Pulmonary artery (tissue), 1 donor: Measurements from ENCODE around the genes METTL2A, CD79B and SCN4A.

GRCh38 chr17:62004304-62004646 is 60.8 kb downstream of the MED13 start:
- PRO-cap = no peak

GRCh38 chr17:62029754-62030231 is 35.3 kb downstream of the MED13 start:
- PRO-cap = no peak

GRCh38 chr17:62091632-62092405 is 26.7 kb upstream of the MED13 start:
- PRO-cap = no peak

GRCh38 chr17:62423597-62424248 is at the start of gene METTL2A:
TSS of gene METTL2A (plus strand) at chr17:62423897.
- PRO-cap = bidirectional peak, plus-strand start at chr17:62423977, minus-strand start at chr17:62423812

- PRO-cap = no peak
Measured at GRCh38 chr17:62644342-62645072, 17.0 kb downstream of the MRC2 start.

GRCh38 chr17:62713423-62714011 is 86.0 kb downstream of the MRC2 start:
- PRO-cap = no peak

- PRO-cap = no peak
Measured at GRCh38 chr17:63446472-63447609, 735 bp upstream of the CYB561 start.

- PRO-cap = no peak
Measured at GRCh38 chr17:63447644-63448075, 1.6 kb upstream of the CYB561 start.

GRCh38 chr17:63484043-63485183 is 7.6 kb downstream of the ACE start:
- PRO-cap = no peak

GRCh38 chr17:63577311-63577711 is 23.4 kb upstream of the TACO1 start:
- PRO-cap = no peak

- PRO-cap = no peak
Measured at GRCh38 chr17:63597508-63597850, 3.2 kb upstream of the TACO1 start.

- PRO-cap = no peak
Measured at GRCh38 chr17:63632443-63632809, 10.2 kb downstream of the MAP3K3 start.

GRCh38 chr17:63706765-63707251 is 6.9 kb upstream of the LIMD2 start:
- PRO-cap = no peak

- PRO-cap = no peak
Measured at GRCh38 chr17:63833463-63834250, 6.2 kb upstream of the FTSJ3 start.

DNA sequence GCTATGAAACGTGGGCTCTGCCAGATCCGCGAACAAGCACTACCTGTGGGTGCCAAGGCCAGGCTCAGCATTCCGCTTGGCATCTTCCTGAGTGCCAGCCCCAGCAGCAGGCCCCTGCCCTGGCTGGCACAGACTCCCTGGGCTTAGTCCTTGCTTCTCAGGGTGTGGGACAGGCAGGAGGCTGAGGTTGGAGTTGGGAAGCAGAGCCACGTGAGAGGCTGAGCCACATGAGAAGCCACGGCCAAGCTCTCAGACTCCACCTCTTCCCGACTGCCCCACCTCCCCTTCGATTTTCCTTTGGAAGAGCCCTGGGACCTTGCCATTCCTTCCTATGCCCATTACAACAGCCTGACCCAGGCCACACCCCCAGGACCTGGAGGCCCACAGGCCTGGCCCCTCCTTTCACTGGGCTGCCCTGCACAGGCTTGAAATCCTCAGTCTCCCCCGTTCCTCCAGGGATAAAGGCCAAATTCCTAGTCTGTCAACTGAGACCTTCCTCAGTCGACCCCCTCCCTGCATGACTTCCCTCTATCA is 1.7 kb downstream of the CD79B start:
- PRO-cap = no peak

DNA sequence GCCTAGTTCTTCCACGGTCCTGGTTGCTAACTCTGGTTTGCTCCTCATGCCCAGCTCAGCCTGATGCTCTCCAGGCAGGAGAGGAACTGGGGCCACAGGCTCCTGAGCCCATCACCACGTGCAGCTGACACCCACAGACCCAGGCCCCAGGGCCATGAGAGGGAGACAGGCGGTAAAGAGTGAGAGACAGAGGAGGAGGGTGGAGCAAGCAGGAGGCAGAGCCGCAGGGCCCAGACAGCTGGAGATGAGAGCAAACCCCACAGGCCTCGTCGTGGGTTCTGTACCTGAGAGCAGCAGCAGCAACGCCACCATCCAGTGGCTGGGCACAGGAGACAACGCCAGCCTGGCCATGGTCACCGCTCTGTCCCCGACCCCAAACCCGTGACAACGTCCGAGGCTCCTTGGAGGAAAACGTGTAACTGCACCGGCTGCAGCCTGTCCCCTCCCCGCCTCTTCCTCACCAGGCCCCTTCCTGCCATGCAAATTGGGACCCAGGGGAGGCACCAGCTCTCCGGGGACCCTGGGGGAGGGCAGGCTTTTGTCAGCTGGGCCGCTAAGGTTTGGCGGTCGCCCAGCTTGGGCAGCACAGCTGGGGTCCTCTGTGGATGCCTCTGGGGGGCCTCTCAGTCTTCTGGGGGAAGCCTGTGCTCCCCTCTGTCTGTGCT is at the start of gene CD79B:
Gene CD79B (minus strand): TSS at position 421 of the 665 bp plus-strand sequence.
- PRO-cap = no peak

DNA sequence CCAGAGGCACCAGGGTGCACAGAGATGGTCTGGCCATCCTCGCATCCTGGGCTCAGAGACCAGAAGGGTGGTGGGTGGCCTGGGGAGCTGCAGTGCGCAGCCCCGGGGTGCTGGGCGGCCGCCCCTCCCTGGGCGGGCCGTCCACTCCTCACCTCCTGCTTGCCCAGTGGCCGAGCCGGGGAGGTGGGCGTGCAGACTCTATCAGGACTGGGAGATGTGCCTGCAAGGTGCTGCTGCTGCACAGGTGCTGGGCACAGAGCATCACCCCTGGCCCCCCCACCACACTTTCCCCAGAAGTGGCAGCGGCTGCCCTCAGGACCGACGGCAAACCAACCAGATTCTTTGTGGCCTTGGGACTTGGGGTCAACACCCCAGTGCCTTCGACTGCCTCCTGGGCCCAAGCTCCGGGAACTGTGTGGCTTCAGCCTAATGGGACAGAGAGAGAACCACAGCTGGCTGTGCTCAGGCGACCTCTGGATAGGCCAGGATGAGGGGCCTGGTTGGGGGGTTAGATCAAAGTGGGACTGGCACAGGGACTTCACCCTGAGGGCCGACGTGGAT is at the start of gene SCN4A:
Gene SCN4A (minus strand): TSS at position 114 of the 561 bp plus-strand sequence.
- PRO-cap = no peak

DNA sequence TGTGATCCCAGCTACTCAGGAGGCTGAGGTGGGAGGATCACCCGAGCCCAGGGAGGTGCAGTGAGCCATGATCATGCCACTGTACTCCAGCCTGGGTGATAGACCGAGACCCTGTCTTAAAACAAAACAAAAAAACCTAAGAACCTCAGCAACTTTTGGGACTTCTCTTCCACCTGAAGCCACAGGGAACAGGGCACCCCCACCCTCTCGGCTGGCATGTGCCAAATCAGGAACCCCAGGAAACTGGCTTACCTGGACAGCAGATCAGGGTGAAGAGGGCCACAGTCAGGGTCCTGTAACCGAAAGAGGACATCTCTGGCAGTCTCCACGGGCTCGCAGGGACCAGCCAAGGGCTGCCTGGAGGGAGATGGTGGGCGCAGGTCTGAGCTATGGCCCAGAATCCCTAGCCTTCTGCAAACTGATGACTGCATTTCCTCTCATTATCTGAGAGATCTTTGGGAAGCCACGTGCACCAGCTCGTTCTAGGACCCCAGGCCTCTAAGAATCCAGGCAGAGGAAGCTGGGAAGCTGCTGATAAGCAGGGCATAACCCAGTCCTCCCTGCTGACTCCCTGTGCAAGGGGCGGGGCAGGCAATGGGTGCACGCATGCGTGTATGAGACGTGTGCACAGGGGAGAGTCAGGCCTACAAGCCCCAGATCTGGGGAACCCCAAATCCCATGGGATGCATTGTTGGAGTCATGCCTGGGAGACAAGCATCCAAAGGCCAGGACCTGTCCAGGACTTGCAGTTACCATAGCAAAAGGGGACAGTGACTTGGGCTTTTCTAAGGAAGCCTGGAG is 8.4 kb downstream of the PRR29 start:
- PRO-cap = unidirectional peak, minus-strand start at position 413 of the sequence

GRCh38 chr17:64056184-64057196 is 36.1 kb upstream of the ICAM2 start:
- PRO-cap = no peak

- PRO-cap = bidirectional peak, plus-strand start at chr17:64130406, minus-strand start at chr17:64130141; unidirectional peak, plus-strand start at chr17:64130510; bidirectional peak, plus-strand start at chr17:64130901, minus-strand start at chr17:64130756
Measured at GRCh38 chr17:64130243-64131057, 506 bp upstream of the ERN1 start.